Placental epithelial cell (primary cell): ENCODE results near the genes NPHP3, BFSP2, CDV3 and SRPRB.

DNA sequence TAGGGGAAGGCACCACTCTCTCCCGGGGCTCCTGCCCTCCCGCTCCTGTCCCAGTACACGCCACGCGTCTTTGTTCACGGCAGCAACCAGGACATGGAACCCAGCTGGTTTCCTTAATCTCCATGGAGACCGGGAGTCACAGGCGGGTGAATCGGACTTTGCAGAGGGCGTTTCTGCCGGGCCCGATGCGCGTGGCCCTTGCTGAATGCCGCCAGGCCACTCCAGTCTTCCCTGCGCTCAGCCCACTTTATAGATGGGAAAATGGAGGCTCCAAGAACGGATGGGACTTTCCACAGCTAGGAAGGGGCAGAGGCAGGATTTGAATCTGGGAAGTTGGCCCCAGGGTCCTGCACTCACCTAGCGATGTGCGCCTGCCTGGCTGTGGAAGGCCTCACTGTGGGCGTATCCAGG, 7.4 kb downstream of the PLXND1 start:
- CAGE, long polyA plus RNA = no peak

DNA sequence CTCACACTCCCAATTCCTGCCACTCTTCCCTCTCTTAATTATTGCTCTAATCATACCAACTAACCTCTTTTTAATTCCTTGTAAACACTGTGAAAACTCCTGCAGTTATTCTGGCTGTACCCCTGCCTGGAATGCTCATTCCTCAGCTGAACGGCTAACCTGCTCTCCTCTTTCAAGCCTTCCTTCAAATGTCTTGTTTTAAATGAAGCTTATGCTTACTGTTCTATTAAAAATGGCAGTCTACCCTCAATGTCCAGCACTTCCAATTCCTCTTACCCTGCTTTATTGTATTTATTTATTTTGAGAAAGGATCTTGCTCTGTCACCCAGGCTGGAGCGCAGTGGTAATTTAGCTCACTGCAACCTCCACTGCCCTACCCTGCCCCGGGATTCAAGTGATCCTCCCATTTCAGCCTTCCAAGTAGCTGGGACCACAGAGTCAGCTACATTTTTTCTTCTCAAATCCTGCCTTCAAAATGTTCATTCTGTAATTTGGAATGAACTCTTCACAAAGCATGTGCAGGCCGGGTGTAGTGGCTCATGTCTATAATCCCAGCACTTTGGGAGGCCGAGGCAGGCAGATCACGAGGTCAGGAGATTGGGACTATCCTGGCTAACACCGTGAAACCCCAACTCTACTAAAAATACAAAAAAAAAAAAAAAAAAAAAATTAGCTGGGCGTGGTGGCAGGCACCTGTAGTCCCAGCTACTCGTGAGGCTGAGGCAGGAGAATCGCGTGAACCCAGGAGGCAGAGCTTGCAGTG, 114.8 kb upstream of the PLXND1 start:
- CAGE, long polyA plus RNA = no peak

- CAGE, long polyA plus RNA = no peak
These were observed 116.0 kb upstream of the PLXND1 start for GRCh38 chr3:129722486-129722944.

DNA sequence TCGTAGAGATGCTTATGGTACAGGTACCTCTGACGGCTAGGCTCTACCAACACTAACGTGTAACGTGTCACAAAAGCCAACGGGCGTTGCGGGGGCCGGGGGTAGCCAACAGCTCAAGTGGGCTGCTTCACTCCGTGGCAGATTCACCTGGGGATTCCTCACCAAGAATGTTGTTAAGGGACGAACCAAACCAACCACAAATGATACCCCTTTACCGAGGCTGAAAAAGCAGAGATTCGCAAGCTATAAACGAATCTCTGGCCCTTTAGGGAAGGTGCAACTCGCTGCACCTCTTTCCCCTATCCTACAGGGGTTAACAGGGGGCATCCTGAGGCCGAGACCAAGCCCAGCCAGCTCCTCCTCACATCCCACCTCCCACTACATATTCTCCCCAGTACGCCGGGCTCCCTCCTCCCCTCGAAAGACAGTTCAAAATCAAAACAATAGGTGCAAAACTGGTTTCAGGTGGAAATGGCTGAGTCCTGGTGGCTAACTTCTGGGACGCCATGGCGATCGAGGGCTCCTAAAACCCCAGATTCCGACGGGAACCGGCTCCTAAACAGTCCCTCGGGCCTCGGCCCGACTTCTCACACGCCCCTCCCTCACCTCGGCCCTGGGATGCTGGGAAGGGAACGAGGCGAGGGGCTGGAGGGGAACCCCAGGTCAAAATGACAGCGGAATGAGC, 793 bp downstream of the TMCC1 start:
- CAGE, long polyA plus RNA = no peak

DNA sequence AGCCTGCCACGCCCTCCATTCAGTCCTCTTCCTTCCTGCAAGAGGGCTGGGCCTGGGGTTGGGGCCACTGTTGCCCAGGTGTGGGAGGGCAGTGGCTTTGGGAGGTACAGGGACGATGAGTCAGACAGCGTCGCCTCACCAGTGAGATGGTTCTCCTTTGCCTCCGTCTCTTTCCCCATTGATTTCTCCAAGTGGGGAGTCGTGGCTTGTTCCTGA, 13.0 kb downstream of the ALG1L2 start:
- CAGE, long polyA plus RNA = no peak

GRCh38 chr3:130960094-130961128, 66.2 kb downstream of the ASTE1 start:
- CAGE, long polyA plus RNA = no peak

DNA sequence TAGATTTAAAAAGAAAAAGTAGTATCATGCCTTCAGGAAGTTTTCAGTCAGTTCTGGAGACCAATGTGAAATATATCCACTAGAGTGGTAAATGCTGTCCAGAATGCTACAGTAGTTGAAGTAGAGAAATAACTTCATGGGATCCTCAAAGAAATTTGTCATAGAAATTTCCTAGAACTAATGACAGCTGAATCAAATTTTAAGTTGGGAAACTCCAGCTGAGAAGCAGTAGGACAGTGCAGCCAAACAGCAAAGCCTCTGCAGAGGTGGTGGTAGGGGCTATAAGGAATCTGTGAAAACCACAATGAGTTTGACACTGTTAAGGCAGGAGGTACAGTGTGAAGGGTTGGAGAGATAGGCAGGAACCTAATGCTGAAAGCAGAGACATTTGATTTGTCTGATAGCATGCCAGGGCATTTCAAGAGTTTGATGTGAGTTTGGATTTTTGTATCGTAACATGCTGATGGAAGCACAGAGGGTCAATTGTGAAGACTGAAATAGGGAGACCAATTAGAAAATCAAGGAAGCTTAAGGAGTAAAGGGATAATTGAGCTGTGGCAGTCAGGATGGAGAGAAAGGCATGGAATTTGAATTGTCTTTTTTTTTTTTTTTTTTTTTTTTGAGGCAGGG, 22.0 kb downstream of the ASTE1 start:
- CAGE, long polyA plus RNA = no peak

DNA sequence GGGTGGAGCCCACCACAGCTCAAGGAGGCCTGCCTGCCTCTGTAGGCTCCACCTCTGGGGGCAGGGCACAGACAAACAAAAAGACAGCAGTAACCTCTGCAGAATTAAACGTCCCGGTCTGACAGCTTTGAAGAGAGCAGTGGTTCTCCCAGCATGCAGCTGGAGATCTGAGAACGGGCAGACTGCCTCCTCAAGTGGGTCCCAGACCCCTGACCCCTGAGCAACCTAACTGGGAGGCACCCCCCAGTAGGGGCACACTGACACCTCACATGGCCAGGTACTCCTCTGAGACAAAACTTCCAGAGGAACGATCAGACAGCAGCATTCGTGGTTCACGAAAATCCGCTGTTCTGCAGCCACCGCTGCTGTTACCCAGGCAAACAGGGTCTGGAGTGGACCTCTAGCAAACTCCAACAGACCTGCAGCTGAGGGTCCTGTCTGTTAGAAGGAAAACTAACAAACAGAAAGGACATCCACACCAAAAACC, 49.6 kb upstream of the NUDT16 start:
- CAGE, long polyA plus RNA = no peak

DNA sequence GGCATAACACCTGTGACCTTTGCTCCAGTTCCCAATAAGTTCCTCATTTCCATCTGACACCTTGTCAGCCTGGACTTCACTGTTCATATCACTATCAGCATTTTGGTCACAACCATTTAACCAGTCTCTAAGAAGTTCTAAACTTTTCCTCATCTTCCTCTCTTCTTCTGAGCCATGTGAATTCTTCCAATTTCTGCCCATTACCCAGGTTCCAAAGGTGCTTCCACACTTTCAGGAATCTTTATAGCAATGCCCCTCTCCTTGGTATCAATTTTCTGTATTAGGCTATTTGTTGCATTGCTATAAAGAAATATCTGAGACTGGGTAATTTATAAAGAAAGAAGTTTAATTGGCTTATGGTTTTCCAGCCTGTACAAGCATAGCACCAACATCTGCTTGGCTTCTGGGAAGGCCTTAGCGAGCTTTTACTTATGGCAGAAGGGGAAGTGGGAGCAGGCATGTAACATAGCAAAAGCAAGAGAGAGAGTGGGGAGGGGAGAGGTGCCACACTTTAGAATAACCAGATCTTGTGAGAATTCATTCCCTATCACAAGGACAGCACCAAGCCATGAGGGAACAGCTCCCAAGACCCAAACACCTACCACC, 37.2 kb upstream of the NUDT16 start:
- CAGE, long polyA plus RNA = no peak

GRCh38 chr3:131361509-131362578, 19.7 kb upstream of the NUDT16 start:
- CAGE, long polyA plus RNA = no peak

DNA sequence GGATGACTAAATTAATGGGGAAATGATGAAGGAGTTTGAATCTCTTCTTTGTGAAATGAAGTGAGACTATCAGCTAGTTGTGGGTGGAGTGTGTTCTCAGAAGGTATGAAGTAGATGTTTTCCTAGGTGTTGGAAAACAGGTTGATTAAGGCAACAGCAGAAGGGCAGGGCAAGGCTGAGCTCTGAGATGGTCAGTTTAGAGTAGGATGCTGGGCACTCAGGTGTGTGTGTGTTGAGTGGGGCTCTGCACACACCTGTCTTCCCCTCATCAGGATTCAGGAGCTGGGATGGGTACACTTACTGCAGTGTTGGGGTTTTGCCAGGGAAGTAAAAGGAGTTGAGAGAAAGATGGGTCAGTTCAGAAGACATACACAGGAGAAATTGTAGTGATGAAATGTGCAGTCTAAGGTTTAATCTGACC, 3.1 kb downstream of the NUDT16 start:
- CAGE, long polyA plus RNA = no peak

- CAGE, long polyA plus RNA = no peak
These were observed 2.6 kb upstream of the MRPL3 start for GRCh38 chr3:131505325-131505723.

- CAGE, long polyA plus RNA = no peak
These were observed 14.4 kb downstream of the NPHP3 start for GRCh38 chr3:132707660-132708385.

DNA sequence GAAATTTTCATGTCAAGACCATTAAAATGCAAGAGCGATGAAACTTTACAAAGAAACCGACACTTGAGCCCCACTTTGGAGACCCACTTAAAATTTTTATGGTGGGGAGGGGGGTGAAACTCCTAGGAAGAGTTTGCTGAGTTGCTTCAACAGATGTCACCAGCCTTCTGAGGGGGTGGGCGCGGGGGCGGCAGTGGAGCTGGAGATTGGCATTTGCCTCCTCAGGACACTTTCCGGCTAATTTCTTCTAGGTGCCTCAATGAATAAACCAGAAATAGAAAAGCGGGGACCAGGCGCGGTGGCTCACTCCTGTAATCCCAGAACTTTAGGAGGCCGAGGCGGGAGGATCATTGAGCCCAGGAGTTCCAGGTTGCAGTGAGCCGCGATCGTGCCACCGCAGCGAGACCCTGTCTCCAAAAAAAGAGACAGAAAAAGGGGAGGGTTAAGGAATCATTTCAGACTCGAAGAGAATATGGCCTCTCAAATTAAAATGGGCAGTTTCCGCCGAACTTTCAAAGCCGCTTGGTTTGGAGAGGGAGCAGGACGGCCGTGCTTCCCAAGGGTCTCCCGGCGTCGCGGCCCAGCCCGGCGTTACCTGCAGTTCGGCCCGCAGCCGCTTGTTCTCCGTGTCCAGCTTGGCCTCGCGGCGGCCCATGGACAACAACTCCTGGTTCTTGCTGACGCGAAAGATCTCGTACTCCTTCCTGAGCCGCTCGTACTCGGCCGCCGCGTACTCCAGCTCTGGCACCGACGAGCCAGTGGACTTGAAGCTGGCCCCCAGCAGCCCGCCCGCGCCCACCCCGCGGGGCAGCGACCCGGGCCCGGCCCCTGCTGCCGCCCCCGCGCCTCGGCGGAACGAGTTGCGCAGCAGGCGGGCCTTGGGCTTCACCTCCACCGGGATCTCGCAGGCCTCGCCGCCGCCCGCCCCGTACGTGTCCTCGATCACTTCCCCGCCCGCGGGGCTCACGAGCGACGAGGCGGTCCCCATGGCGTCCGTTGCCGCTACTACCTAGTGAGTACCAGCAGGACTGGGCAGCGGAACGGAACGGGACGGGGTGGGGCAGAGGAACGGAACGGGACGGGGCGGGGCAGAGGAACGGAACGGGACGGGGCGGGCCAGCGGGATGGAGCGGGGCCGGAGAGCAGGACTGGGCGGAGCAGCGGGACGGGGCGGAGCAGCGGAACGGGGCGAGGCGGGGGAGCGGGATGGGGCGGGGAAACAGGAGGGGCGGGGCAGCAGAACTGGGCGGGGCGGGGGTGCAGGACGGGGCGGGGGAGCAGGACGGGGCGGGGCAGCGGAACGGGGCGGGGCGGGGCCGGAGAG, at the start of gene NPHP3:
Gene NPHP3, minus strand, starts transcription at position 1,042 of the 1,324 bp plus-strand sequence.
- CAGE, long polyA plus RNA = no peak

- CAGE, long polyA plus RNA = no peak
These were observed at the start of gene BFSP2 for GRCh38 chr3:133400004-133400339. BFSP2 (plus strand) TSS chr3:133400056.

- CAGE, long polyA plus RNA = no peak
These were observed 66.6 kb downstream of the BFSP2 start for GRCh38 chr3:133466548-133466857.

DNA sequence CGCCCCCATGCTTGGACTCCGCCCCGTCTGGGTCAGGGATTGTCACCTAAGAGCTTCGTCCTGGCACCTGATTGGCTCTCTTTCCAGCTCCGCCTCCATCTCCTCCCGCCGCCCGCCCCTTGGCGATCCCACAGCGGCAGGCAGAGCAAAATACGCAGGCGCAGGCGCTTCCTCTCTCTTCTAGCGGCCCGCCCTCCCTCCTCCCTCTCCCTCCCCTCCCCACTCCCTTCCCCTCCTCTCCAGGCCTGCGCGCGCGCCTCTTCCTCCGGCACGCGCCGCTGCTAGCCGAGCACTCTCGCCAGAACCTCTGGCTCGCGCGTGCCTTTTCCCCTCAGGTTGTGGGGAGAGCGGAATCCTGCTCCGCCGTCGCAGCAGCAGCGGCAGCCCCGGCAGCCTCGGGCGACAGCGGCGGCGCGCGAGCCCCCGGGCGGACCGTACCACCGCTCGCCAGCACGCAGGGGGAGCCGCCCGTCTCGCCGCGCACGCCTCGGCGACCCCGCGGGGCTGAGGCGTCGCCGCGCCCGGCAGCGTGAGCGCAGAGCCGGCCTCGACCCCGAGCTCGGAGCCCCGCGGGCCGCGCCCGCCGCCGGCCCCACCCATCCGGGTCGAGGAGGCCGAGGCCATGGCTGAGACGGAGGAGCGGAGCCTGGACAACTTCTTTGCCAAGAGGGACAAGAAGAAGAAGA, at the start of gene CDV3:
Gene CDV3, plus strand, starts transcription at position 264 of the 686 bp plus-strand sequence.
- CAGE, long polyA plus RNA = no peak

DNA sequence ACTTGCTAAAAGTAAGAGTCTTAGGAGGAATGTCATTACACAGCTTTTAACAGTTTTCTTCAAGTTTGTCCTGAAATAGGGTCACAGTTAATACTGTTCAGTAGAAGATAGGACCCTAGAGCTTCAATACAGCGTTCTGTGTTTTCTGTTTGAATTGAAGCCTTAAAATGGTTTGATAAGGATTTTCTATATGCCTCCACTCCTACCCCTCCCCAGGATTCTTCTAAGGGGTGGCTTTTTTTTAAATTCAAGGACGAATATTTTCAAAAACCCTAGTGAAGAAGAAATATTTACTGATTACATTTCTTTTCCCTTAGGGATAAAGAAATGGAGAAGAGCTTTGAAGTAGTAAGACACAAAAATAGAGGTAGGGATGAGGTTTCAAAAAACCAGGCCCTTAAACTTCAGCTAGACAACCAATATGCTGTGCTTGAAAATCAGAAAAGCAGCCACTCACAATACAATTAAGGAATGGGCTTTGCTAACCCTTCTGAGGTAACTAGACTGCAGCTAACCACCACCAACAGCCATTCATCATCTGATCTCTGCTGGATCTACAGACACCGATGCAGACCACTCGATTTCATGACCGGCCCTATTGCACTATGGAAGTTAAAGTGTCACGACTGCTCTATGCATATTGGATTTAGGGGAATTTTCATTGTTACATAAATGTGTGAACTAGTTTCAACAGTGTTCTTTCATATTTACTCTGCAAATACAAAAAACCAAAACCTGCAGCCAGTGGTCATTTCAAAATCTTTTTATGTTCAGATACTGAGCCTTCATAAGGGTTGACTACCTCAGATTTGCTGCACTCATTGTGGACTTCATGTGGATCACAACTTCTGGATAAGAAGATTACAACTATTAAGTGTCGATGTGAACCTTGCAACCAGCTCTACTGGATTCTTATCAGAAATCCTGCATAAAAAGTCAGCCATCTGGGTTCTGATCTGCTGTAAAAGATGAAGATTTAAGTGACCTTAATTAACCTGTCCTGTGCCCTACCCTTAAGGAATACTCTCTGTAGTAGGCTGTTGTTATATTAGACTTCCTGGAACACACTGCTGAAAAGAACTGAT, 14.4 kb downstream of the CDV3 start:
- CAGE, long polyA plus RNA = no peak

DNA sequence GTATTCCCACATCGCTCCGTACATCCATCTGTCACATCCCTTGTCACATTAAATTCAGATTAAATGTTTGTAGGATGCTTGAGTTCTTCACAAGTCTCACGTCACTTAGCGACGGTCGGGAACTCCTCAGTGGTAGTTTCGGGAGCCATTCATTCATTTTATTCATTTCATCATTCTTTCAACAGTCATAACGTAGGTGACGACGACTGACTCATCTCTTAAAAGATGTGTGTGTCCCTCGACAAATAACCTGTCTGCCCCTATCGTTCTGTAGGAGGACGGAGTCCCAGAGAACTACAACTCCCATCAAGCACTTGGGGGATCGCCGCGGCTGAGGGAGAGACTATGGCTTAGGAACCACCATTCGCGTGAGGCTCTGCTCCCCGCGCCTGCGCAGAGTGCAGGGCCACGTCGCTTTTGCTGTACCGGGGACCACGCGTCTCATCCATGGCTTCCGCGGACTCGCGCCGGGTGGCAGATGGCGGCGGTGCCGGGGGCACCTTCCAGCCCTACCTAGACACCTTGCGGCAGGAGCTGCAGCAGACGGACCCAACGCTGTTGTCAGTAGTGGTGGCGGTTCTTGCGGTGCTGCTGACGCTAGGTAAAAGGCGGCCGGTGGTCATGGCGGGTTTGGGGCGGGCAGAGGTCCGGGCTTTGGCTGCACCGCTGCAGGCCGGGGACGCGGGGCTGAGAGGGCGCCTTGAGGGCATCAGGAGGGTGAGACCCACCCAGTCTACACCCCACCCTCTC, at the start of gene SRPRB:
Gene SRPRB, plus strand, starts transcription at position 414 of the 750 bp plus-strand sequence.
- CAGE, long polyA plus RNA = no peak

GRCh38 chr3:133927435-133928113, 31.9 kb upstream of the RAB6B start:
- CAGE, long polyA plus RNA = no peak